ENCODE data around the gene RPS8.

- RRBS: no CpG with 5 or more reads among the region's 1 CpG
CAGE:
- cytosol, long polyA plus RNA: no peak
- long polyA plus RNA: no peak
- nucleus, long polyA plus RNA: no peak
These were observed 75.1 kb upstream of the ARTN start for GRCh38 chr1:43858556-43858903.

- RRBS: 1% methylated on average over 16 of the region's 64 CpGs
CAGE:
- cytosol, long polyA plus RNA: no peak
- long polyA plus RNA: no peak
- nucleus, long polyA plus RNA: no peak
These were observed 1.5 kb downstream of the SLC6A9 start for GRCh38 chr1:44029516-44030373.

DNA sequence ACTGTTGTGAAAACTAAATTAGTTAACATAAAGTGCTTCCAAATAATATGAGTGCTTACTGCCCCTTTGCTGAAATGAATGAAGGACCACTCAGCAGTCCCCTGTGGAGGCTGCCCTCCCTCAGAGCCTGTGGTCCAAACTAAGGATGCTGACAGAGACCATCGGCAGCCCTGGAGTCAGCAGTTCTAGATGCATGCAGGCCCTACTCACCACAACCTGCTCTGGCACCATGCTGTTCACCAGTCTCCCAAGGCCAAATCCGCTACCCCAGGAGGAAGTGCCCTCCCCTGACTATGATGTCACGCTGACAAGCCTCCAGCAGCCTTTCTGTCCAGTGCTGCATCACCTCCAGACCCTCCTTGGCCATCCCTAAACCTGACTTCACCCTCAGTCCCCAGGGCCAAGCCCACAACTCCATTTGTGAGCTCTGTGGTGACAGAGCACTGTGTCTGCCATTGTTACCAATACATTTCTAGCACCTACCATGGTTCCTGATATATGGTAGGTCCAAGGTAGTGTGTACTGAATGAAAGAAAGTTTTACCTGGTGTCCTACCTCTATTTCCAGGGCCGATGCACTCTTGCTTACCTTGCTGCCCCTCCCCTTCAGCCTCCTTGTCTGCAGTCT lies 30.9 kb downstream of the DMAP1 start:
- RRBS: no CpG with 5 or more reads among the region's 4 CpGs
CAGE:
- cytosol, long polyA plus RNA: no peak
- long polyA plus RNA: no peak
- nucleus, long polyA plus RNA: no peak

GRCh38 chr1:44329850-44330809 lies 24.9 kb downstream of the ERI3 start:
- RRBS: no CpG with 5 or more reads among the region's 8 CpGs
CAGE:
- cytosol, long polyA plus RNA: no peak
- long polyA plus RNA: no peak
- nucleus, long polyA plus RNA: no peak

DNA sequence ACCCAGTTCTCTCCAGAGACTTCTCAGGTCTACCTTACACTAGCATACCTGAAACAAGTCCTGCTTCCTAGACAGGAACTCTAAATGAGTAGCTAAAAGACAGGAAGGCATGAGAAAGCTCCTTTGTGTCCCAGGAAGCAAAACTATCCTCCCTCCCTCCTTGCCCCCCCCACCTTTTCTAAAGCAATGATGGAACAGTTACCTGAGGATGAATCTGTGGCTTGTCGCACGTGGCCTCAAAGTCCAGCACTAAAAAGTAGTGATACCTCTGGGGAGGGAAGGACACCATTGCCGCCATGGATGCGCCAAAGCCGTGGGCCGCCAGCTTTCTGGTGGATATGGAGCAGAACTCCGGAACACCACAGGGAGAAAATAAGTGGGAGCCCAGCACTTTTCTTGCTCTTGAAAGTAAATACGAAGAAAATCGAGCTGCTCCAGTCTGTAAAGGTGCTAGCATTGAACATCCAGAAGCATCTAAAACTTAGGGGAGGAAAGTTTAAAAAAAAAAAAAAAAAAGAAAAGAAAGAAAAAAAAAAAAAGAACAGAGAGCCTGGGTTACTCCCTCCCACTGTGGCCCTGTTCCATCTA lies 16.1 kb downstream of the ERI3 start:
- RRBS: no CpG with 5 or more reads among the region's 9 CpGs
CAGE:
- cytosol, long polyA plus RNA: no peak
- long polyA plus RNA: no peak
- nucleus, long polyA plus RNA: no peak

DNA sequence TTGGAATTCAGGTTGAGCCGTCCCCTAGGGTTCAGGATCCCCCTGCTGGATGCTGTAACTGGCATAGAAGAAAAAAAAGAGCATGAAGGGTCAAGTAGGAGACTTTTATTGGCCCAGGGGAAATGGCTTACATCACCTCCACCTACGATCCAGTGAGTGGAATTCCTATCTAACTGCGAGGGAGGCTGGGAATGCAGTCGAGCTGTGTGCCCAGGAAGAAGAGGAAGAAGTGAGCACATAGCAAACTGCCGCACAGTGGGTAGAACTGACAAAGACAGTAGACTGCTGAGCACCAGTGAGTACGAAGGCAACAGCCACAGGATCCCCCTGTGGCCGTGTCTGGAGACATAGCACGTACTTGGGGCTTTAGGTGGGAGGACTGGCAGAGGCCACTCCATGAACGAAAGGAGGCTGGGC lies 79.1 kb downstream of the RNF220 start:
- RRBS: no CpG with 5 or more reads among the region's 9 CpGs
CAGE:
- cytosol, long polyA plus RNA: no peak
- long polyA plus RNA: no peak
- nucleus, long polyA plus RNA: no peak

DNA sequence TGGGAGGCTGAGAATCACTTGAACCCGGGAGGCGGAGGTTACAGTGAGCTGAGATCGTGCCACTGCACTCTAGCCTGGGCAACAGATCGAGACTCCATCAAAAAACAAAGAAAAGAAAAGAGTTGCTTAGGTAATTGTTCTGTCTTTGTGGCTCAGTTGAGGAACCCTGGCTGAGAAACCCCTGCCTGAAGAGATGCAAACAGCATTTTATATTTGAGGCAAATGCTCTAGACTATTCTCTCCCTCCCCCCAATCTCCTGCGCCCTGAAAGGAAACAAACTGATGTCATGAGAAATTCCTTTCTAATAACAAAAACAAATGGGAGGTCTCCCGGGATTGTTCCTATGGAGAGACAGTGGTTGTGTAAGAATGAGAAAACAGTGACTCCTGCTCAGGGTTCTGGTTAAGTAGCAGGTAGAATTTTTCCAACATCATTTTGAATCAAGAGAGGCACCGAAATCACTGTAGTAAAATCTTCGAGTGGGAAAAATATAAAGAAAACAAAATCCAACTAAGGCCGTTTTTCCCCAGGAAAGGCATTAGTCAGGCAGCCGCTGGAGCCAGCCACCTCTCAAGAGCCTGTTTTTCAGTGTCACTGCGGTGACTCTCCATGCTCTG lies 80.1 kb downstream of the RNF220 start:
- RRBS: no CpG with 5 or more reads among the region's 11 CpGs
CAGE:
- cytosol, long polyA plus RNA: no peak
- long polyA plus RNA: no peak
- nucleus, long polyA plus RNA: no peak

- RRBS: no CpG with 5 or more reads among the region's 20 CpGs
CAGE:
- cytosol, long polyA plus RNA: no peak
- long polyA plus RNA: no peak
- nucleus, long polyA plus RNA: no peak
These were observed 102.4 kb downstream of the RNF220 start for GRCh38 chr1:44507203-44508165.

- RRBS: no CpG with 5 or more reads among the region's 15 CpGs
CAGE:
- cytosol, long polyA plus RNA: no peak
- long polyA plus RNA: no peak
- nucleus, long polyA plus RNA: no peak
These were observed 34.1 kb downstream of the TMEM53 start for GRCh38 chr1:44640040-44640622.

DNA sequence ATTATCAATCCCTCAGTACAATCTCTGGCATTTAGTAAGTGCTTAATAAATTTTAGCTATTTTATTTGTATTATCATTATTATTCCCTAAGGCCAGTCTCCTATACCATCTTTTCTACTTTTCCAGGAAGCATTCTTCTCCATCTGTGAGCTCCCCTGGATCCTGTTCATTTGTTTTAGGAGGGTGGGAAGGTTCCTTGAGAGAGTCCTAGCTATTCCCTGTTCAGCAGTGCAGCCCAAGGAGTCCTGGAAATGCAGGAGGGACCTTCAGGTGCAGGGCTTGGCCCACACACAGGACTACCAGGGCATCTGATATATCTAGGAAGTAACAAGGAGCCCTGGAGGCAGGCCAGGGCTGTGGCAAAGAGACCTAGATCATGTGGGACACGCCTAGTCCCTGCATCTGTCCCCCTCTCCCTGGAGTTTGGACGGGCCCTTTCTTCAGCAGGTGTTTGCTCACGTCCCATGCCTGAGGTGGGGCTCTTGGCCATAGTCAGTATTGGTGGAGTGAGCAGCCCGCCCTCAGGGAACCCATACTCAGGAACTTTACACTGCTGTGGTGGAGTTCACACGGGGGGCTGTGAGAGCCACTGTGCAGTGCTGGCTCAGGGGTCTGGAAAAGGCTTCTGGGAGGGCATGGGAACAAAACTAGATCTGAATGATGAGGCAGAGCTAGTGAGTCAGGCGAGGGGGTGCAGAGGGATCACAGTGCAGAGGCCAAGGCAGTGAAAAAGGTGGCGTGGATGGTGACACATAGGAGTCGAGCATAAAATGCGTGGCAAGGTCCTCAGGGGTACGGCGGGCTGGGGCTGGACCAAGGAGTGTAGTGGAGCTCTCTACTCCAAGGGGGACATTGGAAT lies 25.7 kb downstream of the TMEM53 start:
- RRBS: no CpG with 5 or more reads among the region's 11 CpGs
CAGE:
- cytosol, long polyA plus RNA: no peak
- long polyA plus RNA: no peak
- nucleus, long polyA plus RNA: no peak

DNA sequence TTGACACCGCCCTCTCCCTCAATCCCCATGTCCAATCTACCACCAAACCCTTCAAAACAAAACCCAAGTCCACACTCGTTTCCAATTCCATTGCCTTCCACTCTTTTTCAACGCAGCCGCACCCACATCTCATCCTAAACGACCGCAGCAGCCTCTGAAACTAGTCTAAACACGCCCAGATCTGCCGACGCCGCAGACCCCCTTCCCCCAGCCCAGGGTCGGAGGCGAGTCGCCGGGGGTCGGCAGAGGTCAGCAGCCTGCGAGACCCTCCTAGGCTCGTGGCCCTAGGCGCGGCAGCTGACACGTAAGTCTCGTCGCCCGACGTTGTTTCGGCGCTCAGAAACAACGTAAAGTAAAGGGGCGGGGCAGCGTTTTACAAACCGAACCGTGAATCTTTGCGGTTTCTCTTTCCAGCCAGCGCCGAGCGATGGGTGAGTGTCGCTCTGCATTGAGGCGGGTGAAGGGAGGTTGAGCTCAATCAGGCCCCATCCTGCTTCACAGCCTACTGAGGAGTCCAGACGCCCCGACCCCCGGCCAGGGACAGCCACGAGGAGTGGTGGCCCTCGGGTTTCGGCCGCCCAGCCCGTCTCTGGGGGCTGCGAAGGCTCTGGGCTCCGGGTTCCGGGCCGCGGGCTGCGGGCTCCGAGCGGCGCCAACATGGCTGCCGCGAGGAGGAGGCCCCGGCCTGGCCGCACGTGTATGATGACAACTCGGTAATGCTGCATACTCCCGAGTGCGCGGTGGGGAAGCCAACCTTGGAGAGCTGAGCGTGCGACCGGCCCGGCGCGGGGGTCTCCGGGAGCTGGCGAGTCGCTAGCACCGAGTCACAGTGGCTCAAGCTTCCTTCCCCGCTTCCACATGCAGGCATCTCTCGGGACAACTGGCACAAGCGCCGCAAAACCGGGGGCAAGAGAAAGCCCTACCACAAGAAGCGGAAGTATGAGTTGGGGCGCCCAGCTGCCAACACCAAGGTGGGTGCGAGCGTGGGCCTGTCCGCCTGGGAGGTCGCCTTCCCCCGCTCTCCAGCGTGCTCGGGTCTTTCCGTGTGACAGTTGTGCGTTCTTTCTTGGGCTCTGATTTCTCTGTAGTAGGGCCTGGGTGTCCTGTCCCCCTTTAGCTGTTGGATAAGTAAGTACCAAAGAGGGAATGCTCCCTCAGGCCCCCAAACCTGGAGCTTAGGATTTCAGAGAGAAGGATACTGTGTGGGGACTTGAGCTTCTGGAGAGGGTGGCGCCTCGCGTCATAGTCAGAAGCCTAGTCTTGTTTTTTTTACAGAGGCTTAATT lies at the start of gene RPS8:
Gene RPS8, plus strand, starts transcription at position 371 of the 1,285 bp plus-strand sequence.
- RRBS: 1% methylated on average over 23 of the region's 92 CpGs
CAGE:
- cytosol, long polyA plus RNA: start-site peak on the plus strand centred at position 410 of the sequence, 41 bp wide, 111 and 349 reads in 2 replicates
- long polyA plus RNA: start-site peak on the plus strand centred at position 408 of the sequence, 36 bp wide, 194 and 419 reads in 2 replicates
- nucleus, long polyA plus RNA: start-site peak on the plus strand centred at position 403 of the sequence, 37 bp wide, 239 and 37 reads in 2 replicates

GRCh38 chr1:44817046-44818461 lies 9.2 kb downstream of the BTBD19 start:
- RRBS: no CpG with 5 or more reads among the region's 16 CpGs
CAGE:
- cytosol, long polyA plus RNA: no peak
- long polyA plus RNA: no peak
- nucleus, long polyA plus RNA: start-site peak on the plus strand at chr1:44817827-44817887, 41 and 50 reads in 2 replicates

DNA sequence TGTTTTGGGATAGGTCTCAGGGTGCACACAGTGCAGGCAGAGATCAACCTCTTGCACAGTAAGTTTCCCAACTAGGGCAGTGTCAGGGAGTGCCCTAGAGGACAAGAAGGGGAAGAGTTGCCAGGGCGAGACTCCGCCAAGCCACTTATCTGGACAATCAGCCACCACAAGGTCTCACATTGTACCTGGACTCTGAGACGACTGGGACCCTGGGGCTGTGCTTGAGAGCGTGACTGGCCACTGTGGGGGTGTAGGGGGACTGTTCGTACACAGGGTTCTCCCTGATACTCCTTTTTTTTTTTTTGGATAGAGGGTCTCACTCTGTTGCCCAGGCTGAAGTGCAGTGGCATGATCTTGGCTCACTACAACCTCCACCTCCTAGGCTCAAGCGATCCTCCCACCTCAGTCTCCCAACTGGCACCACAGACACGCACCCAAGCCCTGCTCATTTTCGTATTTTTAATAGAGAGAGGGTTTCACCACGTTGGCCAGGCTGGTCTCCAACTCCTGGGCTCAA lies 9.8 kb downstream of the HECTD3 start:
- RRBS: no CpG with 5 or more reads among the region's 9 CpGs
CAGE:
- cytosol, long polyA plus RNA: no peak
- long polyA plus RNA: no peak
- nucleus, long polyA plus RNA: no peak

- RRBS: no CpG with 5 or more reads among the region's 21 CpGs
CAGE:
- cytosol, long polyA plus RNA: no peak
- long polyA plus RNA: no peak
- nucleus, long polyA plus RNA: no peak
These were observed 1.9 kb downstream of the HECTD3 start for GRCh38 chr1:45008881-45009926.

- RRBS: no CpG with 5 or more reads among the region's 22 CpGs
CAGE:
- cytosol, long polyA plus RNA: no peak
- long polyA plus RNA: no peak
- nucleus, long polyA plus RNA: no peak
These were observed 2.7 kb downstream of the TOE1 start for GRCh38 chr1:45342498-45343326.

DNA sequence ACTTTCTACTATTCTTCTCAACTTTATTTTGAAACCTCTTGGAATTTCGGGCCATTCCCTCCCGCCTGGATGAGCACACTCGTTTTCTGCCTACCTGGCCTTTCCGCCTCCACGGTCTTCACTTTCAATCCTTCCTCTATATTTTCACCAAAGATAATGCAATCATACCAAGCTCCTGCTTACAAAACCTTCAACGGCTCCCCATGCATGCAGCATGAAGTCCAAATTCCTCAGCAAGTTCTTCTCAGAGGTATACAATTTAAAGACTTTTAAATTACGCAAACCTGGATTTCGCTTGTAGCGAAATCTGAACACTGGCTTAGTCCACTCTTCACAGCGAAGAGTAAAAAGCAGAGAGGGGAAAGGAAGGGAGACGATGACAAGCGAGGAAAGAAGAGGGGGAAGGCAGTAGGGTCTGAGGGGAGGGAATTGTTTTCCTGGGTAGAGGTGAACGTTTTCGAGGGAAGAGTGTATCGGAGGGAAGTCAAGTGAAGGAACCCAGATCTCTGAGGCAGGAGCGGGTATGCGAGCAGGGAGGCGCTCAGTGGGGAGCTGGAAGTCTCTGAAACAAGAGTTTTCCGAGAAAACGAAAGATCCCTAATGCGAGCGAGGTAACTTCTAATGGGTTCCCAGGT lies 865 bp downstream of the TESK2 start:
- RRBS: no CpG with 5 or more reads among the region's 22 CpGs
CAGE:
- cytosol, long polyA plus RNA: no peak
- long polyA plus RNA: no peak
- nucleus, long polyA plus RNA: no peak

- RRBS: 55% methylated on average over 12 of the region's 31 CpGs
CAGE:
- cytosol, long polyA plus RNA: no peak
- long polyA plus RNA: no peak
- nucleus, long polyA plus RNA: no peak
These were observed 1.3 kb downstream of the CCDC17 start for GRCh38 chr1:45622532-45622924.

DNA sequence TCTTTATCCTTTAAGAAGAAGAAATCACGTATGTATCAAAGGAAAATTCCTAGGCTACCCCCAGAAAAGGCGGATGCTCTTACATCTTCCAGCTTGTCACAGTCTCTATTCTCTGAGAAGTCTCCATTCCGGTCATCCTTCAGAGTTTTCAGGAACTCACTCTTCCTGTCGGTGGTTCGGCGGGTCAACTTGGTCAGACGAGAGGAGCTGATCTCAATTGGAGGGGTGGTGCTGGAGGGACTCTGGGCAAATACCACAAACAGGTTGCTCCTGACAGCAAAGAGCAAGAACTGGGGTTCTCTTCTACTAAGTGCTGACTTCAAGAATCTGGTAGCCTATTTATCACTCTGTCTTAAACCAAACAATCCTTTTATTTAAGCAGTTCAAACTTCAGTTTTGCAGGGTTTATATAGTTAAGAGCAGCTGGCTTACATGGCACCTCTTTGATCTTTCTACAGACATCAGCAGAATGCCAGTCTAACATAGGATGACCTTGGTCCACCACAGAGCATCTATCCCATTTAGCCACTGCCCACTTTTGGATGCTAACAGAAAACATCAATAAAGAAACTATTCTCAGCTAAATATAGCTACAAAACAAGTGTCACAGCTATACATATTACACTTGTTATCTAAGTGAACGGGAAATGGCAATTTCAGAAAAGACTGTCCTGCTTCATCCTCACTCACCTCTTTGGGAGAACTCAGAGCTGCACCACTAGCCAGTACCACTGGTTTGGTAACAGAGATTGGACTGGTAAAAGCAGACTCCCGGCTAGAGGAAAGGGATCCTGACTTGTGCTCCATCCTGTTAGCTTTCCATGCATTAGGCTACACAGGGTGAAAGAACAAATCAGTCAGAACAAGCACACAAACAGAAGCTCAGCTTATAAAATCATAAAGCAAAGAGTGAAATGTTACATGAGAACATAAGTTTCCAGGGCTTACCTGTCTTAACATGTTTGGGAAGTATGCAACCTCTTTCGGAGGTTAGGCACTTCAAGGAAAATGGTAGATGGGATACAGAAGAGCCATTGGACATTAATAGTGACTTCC lies 9.9 kb upstream of the CCDC17 start:
- RRBS: no CpG with 5 or more reads among the region's 10 CpGs
CAGE:
- cytosol, long polyA plus RNA: no peak
- long polyA plus RNA: no peak
- nucleus, long polyA plus RNA: no peak

DNA sequence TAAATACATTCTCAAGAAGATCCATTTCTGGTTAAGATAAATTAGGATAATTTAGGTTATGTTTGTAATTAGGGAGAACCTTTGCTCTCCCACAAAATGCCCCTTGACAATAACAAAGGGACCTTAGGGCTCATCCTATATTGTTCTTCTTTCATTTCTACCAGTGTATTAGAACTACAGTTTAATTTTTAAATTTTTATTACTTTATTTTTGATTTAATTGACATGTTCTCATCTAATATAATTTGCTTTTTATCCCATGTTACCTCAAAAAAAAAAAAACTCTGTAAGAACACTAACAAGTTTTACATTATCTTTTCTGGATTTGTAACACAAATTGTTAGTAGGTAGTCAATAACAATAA lies 14.0 kb downstream of the TMEM69 start:
CAGE:
- cytosol, long polyA plus RNA: no peak
- long polyA plus RNA: no peak
- nucleus, long polyA plus RNA: no peak

- RRBS: no CpG with 5 or more reads among the region's 7 CpGs
CAGE:
- cytosol, long polyA plus RNA: no peak
- long polyA plus RNA: no peak
- nucleus, long polyA plus RNA: no peak
These were observed 16.5 kb upstream of the IPP start for GRCh38 chr1:45766964-45767343.

Measured in IMR-90 (cell line).